Hair follicular keratinocyte (primary cell): ENCODE measurements around a stretch of chr9.

DNA sequence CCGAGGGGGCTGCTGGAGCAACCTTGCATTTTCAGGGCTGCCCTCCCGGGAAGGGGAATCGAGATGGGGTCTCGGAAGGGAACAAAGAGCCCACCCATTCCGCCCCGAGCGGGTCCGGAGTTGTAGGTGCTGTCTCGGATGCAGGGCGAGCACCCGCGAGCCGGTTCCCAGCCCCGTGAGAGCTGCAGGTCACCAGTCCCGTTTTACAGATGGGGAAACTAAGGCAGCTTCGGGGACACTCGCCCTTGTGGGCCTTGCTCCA is 358 bp downstream of the BBLN start:
- RAMPAGE, long total RNA, result no peak

DNA sequence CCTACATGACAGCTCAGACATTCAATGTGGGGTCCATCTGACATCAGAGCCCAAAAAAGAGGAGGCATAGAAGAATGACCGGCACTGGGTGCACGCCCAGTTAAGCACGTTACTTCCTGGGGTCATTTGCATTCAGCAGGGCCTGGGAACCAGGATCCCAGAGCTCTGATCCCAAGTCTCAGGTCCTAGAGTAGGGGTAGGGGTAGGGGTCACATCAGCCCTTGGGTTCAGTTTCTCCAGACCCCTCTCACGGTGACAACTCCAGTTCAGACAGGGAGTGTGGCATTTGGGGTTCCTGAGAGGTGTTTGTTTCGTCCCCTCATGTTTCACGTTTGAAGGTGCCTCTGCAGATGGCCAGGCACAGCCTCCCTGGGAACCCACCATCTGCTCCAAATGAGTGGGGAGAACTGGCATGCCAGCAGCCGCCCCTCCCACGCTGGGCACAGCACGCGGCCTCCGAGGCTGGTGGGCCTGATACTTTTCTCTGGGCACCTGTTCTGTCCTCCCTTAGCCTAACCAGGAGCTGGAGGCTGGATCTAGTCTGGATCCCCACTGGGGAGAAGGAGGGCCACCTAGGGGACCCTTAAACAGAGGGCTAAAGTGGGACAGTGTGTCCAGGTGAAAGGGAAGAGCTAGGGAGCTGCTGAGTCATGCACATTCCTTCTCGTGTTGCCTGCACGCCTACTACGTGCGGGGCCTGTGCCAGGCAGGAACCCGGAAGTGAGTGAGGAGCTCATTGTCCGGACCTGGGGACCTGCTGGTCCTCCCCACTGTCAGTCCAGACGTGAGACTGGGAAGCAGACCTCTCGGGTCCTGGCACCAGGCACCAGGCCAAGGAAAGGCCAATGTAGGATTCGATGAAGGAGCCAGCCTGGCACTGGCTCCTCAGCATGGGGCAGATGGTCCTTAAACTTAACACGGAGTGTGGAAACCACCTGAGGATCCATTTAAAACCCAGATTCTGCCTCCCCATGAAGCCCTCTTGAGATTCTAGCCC is 11.5 kb downstream of the DNM1 start:
- RAMPAGE, long total RNA, result no peak

DNA sequence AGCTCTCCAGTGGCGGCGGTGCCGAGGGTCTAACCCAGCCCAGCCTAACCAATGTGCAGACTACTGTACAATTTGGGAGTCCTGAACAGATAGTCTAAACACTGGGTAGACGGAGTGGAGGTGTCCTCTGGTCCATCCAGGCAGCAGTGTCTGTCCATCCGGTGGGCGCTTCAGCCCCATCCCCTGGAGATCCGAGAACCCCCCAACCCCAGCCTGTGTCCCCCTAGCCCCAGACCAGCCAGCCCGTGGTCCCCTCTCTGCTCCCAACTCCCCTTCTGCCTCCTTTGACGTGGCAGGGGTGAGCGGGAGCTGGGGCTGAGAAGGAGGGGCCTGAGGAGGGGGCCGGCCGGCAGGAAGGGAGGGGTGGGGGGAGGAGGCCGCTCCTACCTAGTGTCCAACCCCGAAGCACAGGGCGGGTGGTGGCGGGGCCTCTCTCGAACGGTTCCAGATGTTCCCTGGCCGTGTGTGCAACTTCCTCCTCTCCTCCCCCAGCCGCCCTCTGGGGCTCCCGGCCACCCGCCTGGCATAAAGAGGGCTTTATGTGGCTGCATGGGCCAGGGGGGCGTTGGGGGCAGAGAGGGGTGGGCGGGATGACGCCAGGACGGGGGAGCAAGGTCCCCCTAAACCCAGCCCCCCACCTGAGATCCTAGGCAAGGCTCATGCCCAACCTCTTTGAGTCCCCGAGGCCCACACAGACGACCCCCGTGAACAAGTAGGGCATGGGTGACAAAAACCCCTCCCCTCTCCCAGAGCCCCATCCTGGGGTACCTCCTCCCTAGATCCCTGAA is 30.9 kb downstream of the GOLGA2 start:
- RAMPAGE, long total RNA, result no peak

GRCh38 chr9:128323308-128323706 is 668 bp downstream of the COQ4 start:
- RAMPAGE, long total RNA, result no peak

- RAMPAGE, long total RNA, result no peak
Measured at GRCh38 chr9:128396956-128397568, 23.6 kb upstream of the CERCAM start.

- RAMPAGE, long total RNA, result no peak
Measured at GRCh38 chr9:128421603-128421884, 887 bp downstream of the CERCAM start.

DNA sequence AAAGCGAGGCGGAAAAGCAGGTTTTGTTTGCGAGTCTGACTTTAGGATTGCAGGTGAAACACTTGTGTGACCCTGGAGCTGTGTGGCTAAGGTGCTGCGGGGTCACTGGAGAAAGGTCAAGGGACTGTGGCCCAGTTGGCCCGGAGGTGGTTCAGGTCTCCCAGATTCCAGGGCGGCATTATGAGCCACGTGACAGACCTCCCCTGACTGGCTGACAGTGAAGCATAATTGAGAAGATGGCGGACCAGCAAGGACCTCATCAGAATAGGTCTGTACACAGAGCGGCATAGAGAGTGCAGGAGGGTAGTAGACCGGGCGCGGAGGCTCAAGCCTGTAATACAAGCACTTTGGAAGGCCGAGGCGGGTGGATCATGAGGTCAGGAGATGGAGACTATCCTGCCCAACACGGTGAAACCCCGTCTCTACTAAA is 830 bp upstream of the ODF2 start:
- RAMPAGE, long total RNA, result no peak

GRCh38 chr9:128494243-128494975 is 10.1 kb upstream of the GLE1 start:
- RAMPAGE, long total RNA, result no peak

- RAMPAGE, long total RNA, result no peak
Measured at GRCh38 chr9:128566636-128567171, 14.3 kb downstream of the SPTAN1 start.

DNA sequence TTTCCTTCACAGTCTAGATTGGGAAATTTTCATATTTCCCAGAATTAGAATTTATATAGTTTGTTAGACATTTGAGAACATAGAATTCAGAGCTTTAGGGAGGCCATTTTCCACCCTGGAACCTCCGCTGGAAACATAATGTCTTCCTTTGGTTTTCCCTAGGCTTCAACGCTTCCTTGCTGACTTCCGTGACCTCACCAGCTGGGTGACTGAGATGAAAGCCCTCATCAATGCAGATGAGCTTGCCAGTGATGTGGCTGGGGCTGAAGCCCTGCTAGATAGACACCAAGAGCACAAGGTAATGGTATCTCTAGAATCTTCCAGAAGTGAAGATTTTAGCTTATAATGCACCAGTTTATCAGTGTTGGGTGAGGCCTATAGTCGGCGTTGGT is 25.6 kb downstream of the SPTAN1 start:
- RAMPAGE, long total RNA, result no peak

DNA sequence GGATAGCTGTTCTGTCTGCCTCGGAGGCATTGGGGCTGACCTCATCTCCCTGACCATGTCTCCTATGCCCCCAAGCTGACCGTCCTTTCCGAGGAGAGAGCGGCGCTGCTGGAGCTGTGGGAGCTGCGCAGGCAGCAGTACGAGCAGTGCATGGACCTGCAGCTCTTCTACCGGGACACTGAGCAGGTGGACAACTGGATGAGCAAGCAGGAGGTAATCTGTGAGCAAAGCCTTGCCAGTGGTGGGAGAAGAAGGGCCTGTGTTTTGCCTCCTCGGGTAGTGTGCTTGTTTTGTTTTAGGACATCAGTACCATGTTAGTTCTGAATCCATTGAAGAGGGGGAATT is 28.4 kb downstream of the SPTAN1 start:
- RAMPAGE, long total RNA, result no peak

DNA sequence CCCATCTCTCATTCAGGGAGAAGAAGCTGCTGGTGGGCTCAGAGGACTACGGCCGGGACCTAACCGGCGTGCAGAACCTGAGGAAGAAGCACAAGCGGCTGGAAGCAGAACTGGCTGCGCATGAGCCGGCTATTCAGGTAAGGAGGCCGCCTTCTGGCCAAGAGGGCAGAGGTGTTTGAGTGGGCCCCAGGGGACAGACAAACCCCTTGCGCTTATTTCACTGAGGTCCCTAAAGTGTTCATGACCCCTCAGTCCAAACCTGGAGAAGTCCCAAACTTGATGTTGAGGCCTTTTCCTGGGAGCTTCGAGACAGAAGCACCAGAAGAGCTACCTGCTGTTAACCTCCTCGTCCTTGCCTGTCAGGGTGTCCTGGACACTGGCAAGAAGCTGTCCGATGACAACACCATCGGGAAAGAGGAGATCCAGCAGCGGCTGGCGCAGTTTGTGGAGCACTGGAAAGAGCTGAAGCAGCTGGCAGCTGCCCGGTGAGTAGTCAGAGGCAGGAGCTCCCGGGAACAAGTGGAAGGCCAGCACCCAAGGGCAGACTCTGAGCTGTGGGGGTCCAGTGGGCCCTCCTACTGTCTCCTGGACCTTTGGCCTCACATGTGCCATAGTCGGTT is 38.9 kb downstream of the DYNC2I2 start:
- RAMPAGE, long total RNA, result no peak

GRCh38 chr9:128694741-128695712 is 6.0 kb downstream of the SET start:
- RAMPAGE, long total RNA, result no peak

DNA sequence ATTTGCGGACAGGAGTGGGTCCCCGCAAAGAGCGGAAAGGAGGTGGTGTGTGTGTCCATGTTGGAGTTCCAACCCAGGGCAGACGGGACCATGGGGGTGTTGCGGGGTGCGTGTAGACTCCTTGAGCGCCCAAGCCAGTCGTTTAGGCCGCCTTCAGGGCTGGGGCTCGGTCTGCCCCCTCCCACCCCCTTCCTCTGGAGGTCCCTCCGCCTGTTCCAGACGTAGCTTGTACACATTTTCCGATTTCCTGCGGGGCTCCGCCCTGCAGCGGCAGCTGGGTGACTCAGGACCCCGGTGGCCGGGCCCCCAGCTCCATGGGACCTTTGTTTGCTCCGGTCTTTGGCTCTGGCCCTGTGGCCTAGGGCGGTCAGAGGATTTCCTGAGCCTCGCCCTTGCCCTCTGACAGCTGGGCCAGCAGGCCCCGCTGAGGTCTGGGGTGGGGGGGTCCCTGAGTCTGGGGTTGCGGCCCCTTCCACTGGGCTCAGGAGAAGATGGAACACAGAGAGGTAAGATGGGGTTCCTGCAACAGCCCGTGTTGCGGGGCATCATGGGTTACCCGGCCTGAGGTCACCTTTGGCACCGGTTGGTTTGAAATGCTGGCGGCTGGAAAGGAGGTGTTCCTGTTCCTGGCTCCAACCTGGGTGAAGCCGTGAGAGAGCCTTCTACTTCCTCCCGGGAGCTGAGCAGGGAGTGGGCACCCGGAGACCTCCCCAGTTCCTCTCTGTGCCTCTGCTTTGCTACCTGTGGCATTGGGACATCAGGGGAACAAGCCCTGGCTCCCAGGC is 1.5 kb downstream of the PKN3 start:
- RAMPAGE, long total RNA, result no peak

GRCh38 chr9:128732879-128733789 is 9.2 kb upstream of the ZDHHC12 start:
- RAMPAGE, long total RNA, result no peak

GRCh38 chr9:128803527-128804309 is 14.6 kb upstream of the ENDOG start:
- RAMPAGE, long total RNA, result no peak

- RAMPAGE, long total RNA, result no peak
Measured at GRCh38 chr9:128883387-128883627, 1.4 kb downstream of the LRRC8A start.

- RAMPAGE, long total RNA, result no peak
Measured at GRCh38 chr9:128921736-128922412, 1.1 kb downstream of the PHYHD1 start.

GRCh38 chr9:129052544-129053071 is 16.2 kb downstream of the MIGA2 start:
- RAMPAGE, long total RNA, result no peak

GRCh38 chr9:129078563-129079085 is 2.3 kb upstream of the DOLPP1 start:
- RAMPAGE, long total RNA, result no peak